Iris pigment epithelial cell (primary cell): ENCODE measurements around a stretch of chr12.

DNA sequence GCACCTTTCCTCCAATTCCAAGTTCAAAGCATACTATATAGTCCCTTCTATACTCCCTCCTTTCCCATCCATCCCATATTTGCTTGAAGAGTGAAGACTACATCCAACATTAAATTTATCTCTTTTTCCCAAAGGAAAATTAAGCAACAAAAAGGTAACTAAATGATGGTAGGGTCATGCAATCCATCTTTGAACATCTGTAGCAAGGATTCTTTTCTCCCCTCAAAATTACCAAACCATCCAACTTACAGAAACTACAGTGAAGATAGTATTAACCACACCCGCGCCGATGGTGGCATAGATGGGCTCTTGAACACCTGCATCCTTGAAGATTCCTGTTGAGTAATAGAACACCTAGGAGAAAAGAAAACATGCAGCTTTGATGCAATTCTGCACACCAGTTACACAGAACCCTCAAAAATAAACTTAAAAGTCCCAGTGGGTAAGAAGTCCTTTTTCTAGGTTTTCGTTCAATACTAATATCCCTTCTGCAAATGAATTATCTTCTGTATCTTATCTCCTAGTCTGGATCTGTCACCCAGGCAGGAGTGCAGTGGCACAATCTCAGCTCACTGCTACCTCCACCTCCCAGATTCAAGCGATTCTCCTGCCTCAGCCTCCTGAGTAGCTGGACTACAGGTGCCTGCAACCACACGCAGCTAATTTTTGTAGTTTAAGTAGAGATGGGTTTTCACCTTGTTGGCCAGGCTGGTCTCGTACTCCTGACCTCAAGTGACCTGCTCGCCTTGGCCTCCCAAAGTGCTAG, 10.2 kb downstream of the SLC2A3 start:
- RRBS, result no CpG with 5 or more reads among the region's 8 CpGs

DNA sequence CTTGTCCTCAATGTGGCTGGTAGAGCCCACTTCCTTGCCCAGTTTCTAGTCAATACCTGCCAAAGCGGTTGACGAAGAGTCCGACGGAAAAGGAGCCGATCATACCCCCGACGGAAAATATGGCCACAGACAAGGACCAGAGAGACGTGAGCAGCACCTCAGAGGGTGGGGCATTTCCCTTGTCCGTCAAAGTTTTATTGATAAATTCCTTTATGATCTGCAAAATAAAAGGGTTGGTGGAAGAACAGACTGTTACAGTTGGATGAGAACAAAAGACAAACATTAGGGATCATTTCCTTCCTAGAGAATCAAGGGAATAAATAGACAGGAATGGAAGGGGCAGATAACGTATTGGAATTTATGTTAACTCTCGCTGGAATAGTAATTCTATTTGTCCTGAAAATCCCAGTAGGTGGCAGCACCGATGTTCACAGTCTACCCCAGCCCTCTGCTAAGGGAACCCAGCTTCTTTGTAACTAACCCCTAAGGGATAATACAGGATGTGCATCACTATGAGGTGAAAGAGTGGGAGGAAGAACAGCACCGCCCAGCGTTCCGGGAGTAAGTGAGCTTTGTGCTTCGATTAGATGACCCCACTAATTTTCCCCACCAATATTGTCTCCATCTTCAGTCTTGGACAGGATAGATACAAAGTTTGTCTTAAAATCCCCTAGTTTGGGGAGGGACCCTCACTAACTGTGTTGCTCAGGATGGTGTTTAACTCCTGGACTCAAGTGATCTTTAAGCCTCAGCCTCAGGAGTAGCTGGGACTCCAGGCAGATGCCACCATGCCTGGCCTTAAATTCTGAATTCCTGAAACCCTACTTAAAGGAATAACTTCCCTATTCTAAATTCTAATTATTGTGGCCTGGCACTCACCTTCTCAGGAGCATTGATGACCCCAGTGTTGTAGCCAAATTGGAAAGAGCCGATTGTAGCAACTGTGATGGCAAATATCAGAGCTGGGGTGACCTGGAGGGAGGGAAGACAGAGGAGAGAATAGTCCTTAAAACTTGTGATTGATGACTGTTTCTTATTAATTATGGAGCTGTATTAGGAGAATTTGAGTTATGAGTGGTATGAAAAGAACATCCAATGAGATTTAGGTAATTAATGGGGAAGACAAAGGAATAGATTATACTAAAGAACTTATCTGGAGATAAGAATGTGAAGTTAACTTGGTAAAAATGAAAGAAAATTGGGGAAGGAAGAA, 2.6 kb downstream of the SLC2A3 start:
- RRBS, result no CpG with 5 or more reads among the region's 17 CpGs

DNA sequence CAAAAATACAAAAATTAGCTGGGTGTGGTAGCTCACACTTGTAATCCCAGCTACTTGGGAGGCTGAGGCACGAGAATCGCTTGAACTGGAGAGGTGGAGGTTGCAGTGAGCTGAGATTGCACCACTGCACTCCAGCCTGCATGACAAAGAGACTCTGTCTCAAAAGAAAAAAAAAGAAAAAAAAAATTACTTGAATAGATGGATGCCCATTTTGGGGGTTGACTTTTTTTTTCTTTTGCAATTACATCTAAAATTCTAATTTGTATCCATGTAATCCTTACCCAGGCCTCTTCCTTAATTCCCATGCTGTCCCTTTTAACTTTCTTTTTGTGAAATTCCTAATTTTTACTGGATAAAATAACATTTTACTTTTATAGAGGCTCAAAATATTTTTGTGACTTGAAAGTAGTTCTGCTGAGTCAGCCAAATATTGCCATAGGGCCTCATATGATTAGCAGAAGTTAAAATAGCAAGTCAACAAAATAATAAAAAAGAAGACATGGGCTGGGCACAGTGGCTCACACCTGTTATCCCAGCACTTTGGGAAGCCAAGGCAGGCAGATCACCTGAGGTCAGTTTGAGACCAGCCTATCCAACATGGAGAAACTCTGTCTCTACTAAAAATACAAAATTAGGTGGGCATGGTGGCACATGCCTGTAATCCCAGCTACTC, 2.1 kb downstream of the C3AR1 start:
- RRBS, result no CpG with 5 or more reads among the region's 2 CpGs

DNA sequence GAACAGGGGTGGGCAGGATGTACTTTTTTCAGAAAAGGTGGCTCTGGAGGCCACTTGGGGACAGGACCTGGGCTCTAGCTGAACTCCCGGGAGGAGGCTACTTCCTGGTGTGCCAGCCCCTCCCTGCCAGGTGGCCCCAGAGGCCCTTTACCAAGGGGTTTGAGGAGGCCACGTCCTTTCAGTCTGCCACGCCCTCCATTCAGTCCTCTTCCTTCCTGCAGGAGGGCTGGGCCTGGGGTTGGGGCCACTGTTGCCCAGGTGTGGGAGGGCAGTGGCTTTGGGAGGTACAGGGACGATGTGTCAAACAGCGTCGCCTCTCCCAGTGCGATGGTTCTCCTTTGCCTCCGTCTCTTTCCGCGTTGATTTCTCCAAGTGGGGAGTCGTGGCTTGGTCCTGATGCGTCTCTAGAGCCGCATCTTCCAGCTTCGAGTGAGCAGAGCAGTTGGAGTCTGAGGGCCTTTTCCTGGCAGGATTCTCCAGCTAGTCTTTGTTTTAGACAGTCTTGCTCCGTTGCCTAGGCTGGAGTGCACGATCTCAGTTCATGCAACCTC, 553 bp upstream of the FAM90A1 start:
- RRBS, result no CpG with 5 or more reads among the region's 16 CpGs

- RRBS, result no CpG with 5 or more reads among the region's 5 CpGs
Observed at GRCh38 chr12:8644381-8645423, 17.9 kb downstream of the MFAP5 start.

DNA sequence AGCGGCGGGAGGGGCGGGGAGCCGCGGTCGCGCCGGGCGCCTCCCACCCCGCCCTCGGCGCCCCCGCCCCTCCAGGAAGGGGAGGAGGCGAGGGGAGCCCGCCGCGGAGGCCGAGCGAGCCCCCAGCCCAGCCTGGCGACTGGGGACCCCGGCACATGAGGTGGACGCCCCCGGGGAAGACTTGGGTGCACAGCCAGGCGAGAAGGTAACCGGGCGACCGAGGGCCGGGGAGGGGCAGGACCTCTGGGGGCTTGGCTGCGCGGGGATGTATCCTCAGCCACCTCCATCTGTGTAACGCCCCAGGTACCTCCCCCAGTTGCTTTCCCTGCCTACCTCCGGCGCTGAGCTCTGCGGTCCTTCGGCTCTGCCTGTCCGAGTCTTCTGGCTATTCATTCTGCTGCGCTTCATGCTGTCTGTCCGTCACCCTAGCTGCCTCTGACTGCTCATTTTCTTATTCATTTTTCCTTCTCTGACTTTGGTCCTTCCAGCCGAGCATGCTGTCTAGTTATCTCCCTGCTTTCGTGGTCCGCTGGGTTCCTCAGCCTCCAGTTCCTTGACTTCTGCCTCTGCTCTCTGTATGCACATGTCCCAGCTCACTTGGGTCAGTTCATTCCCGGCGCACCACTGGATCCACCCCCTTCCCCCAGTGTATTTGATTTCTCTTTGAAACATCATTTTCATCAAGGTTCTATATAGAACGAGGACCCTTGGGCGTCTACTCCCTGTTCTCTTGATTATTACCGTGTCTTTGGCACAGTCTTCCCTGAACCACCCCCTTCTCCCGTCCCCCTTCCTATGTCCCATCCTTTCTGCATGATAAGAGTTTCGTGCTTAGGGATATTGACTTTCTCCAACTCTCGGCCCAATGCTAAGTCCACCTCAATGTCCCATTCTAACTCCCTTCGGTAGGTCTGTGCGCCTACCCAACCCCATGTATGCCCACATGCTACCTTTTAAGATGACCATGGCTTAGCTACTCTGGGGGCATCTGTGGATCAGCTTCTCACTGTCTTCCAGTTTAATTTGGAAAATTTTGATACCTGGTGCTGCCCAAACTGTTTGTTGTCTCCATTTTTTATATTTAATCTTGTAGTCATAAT, 664 bp downstream of the PHC1 start:
- RRBS, result no CpG with 5 or more reads among the region's 51 CpGs

GRCh38 chr12:8926882-8927660, 12.8 kb downstream of the PHC1 start:
- RRBS, result no CpG with 5 or more reads among the region's 11 CpGs

DNA sequence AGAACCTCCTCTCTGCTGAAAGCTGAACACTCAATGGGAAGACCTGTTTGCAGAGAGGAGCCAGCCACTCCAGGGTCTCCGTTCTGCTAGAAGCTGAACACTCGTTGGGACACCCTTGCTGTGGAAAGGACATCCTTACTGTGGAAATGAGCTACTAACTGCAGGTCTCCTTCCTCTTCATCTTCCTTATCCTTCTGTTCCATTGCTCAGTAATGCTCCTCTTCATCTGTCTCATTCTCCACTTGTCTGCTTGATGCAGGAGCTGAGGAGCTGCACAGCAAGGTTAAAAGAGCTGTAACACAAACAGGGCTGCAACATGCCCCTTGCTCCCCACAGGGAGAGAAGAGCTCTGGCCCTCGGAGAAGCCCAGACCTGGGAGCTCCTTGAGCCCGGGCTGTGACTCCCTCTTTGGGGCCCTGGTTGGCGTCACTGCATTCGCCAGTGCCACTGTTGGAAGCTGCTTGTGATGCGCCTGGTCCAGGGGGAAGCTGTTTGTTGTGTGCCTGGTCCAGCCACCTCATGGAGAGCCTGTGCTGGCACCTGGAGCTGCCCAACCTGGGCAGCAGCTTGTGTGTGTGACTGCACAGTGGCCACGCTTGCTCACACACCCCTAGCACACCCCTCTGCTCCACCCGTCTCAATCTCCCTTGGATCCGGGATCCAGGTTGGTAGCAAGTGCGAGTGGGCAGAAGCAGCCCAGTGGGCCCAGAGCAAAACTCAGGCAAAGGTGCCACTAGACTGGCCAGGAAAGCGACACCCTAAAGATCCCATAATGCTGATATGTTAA, 49.6 kb downstream of the A2M start:
- RRBS, result no CpG with 5 or more reads among the region's 12 CpGs

GRCh38 chr12:9072160-9073092, 43.3 kb downstream of the A2M start:
- RRBS, result no CpG with 5 or more reads among the region's 3 CpGs

DNA sequence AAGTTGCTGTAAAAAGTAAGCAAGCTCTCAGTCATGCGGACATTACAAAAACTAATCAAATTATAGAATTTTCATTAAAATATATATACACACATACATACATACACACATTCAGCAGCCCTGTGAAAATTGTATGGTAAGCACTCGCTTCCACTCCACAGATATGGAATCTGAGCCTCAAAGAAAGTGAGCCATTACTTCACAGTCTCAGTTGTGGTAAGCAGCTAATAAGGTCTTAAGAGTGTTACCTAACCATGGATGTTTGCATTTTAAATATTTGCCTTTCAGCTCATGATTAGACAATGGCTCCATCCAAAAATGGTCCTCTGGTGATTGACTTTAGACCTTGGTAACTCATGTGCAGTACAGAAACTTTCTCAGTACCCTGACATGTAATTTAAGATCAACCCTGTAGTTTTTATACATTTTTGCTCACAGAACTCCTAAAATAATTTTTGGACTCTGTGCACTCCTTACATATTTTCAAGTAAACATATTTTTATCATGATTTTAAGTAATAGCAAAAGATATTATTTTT, 1.8 kb downstream of the A2M start:
- RRBS, result no CpG with 5 or more reads among the region's 2 CpGs

DNA sequence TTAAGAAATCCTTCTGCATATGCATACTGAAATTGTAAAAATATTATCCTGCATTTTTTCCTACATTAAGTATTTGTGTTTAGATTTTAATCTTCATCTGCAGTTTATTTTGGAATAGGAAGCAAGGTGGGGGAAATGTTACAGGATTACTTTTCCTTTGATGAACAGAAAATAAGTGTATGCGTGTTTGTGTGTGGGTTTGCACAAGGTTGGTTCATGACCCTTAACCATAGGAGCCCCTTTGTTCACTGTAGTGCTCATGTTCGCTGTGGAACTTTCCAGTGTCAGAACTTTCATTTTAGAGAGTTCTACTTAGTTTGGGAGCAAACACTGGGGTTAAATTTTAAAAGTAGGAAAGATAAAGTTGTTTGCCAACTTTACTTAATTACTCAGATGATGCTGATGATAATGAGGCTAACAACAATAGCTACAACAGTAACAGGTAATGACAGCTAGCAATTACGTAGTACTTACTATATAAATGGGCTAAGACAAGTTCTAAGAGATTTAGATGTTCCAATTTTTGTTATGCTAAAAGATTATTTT, 6.5 kb upstream of the A2M start:
- RRBS, result no CpG with 5 or more reads among the region's 3 CpGs

DNA sequence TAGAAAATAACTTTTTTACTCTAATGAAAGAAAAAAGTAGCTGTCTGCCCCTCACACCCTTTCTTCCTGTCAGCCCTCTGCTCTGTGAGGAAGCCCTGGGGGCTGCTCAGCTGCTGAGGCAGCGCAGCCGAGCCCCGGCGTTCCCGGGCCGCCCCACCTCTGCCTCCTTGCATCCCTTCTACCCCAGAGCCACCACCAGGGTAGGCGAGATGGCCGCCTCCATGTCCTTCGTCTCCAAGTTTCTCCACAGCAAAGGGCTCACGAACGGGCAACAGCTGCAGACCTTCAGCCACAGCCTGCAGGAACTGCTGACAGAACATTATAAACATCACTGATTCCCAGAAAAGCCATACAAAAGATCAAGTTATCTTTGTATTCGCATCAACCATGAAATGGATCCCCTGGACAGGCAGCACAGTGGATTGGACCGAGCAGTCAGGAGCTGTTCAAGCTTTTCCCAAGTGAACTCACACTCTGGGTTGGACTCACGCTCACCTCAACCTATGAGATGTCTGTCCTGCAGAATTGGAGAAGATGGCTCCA, 19.3 kb upstream of the A2M start:
- RRBS, result no CpG with 5 or more reads among the region's 14 CpGs

DNA sequence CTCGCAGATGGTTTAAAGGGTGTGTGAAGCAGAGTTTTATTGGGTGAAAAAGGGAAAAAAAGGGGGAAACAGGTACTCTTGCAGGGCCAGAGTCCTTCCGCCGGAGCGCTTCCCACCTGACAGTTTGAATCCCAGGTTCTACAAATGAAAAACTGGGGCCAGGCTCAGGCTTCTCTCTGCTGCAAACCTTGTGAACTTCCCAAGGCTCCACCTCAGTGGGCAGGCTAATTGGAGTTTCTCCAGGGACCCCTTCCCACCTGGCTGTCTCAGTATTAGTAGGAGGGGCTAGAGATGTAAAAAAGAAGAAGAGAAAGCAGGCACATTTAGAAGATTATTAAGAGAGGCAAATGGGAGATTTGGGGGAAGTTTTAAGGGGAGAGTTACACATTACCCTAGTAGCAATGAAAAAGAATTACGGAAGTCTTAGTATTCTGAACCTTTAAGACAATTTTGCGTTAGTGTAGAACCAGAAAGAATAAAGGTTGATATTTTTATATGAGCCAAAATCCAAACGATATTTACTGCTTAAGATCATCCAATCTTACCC, 20.0 kb upstream of the CLEC2D start:
- RRBS, result no CpG with 5 or more reads among the region's 7 CpGs

DNA sequence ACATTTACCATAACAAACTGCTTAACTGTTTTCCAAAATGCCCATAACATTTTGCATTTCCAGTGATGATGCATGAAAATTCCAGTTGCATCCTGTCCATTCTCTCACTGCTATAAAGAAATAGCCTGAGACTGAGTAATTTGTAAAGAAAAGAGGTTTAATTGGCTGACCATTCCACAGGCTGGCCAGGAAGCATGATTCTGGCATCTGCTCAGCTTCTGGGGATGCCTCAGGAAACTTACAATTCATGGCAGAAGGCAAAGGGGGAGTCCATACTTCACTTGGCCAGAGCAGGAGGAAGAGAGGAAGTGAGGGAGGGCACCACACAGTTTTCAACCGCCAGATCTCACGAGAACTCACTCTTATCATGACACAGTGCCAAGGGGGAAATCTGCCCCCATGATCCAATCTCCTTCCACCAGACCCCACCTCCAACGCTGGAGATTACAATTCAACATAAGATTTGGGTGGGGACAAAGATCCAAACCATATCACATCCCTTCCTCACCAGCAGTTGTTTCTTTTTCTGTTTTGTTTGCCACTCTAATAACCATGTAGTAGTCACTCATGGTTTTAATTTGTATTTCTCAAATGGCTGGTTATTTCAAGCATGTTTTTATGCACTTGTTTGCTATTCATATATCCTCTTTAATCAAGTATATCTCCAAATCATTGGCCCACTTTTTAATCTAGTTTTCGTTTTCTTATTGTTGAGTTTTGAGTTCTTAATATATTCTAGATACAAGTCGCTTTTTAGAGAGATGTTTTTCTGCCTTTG, 18.1 kb upstream of the CLEC2D start:
- RRBS, result no CpG with 5 or more reads among the region's 5 CpGs

GRCh38 chr12:9662108-9662933, 7.2 kb upstream of the CLEC2D start:
- RRBS, result no CpG with 5 or more reads among the region's 3 CpGs

GRCh38 chr12:9668035-9668692, 1.3 kb upstream of the CLEC2D start:
- RRBS, result no CpG with 5 or more reads among the region's 1 CpG

DNA sequence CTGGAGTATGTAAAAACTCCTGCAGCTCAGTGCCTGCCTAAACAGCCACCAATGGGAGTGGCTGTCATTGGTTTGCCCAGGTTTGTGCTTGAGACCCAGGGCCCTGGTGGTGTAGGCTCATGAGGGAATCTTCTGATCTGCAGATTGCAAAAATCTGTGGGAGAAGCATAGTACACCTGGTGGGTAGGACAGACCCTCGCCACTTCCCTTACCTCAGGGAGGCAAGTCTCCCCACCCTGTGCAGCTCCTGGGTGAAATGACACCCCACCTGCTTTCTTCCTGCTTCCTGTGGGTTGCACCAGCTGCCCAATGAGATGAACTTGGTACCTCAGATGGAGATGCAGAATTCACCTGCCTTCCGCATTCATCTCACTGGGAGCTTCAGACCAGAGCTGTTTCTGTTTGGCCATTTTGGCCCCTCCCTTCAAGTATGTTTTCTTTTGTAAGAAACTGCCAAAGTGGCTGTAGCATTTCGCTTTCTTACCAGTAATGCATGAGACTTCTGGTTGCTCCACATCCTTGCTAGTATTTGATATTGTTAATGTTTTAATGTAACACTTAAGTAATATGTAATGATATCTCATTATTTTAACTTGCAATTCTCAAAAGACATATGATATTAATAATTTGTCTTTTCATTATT, 4.7 kb downstream of the CLEC2D start:
- RRBS, result no CpG with 5 or more reads among the region's 3 CpGs

GRCh38 chr12:9695025-9696121, 25.9 kb downstream of the CLEC2D start:
- RRBS, result no CpG with 5 or more reads among the region's 16 CpGs

- RRBS, result no CpG with 5 or more reads among the region's 5 CpGs
Observed at GRCh38 chr12:9721372-9722154, 39.1 kb downstream of the CD69 start.